Daoy (cell line): ENCODE measurements around a stretch of chr15.

DNA sequence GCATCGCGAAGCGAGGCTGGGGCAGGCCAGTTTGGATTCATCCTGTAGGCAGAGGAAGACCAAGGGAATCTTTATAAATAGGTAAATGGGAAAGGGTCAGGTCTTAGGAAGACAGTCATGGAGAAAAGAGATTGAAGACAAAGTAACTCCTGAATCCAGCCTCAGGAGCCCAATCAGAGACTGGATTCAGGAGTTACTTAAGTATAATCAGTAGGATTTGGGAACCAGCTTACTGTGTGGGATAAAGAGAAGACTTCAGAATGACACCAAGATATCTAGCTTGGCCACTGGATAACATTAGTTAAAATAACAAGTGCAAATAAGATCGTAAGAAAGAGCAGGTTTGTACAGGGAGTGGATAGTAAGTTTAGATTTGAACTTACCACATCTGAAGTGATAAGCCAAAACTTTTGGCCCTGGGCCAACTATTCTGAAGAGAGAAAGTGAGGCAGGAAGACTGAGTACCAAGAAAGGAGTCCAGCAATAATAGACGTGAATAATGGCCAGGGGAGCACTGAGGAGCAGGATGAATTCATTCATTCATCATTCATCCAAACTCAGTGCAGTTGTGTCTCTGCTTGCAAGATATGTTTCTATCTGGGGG lies 122.8 kb downstream of the PDE8A start:
- RAMPAGE, long total RNA: no peak

DNA sequence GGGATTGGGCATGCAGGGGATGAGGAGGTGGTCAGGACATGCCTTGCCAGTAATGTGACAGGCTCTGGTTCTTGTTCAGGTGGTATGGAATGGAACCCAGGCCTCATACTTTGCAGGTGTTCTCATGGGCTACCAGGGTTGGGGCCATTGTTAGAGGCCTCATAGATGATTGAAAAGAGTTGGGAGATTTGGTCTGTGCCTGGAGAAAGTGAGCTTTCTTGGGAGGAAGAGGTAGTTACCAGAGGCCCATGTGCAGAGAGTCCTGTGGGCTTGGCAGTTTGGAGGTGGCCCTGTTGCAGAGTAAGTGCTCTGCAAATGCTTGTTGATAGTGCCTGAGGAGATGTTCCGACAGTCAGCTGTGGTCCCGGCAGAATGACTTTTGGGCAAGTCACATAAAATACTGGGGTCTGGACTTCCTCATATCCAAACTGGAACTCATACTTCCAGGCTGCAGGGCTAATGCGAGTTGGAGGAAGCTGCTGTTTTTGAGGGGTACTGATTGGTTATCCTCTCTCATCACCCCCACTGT lies 123.5 kb downstream of the PDE8A start:
- RAMPAGE, long total RNA: no peak

GRCh38 chr15:85296772-85297305 lies 83.6 kb upstream of the AKAP13 start:
- RAMPAGE, long total RNA: no peak

DNA sequence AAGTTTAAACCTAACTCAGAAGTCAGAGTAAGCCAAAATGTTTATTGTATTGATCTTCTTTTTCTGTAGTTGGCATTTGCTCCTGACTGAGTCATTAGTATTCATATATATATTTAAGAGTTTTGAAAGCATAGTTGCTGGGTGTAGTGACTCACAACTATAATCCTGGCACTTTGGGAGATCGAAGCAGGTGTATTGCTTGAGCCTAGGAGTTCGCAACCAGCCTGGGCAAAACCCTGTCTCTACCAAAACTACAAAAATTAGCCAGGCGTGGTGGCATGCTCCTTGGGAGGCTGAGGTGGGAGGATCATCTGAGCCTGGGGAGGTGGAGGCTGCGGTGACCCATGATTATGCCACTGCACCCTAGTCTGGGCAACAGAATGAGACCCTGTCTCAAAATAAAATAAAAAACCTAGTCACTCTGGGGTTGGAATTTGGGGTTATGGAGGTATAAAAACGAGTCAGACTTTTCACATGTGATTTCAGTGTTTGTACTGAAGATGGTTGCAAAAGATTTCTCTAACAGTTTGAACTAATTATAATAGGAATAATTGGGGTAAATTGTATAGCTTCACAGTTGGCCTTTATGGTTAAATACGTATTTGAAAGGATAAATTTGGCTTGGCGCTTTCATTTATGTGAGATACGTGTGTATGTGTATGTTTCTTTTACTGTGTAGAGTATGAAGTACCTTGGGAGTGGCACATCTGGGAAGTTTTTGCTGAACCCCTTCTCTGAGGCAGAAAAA lies 198.4 kb downstream of the KLHL25 start:
- RAMPAGE, long total RNA: no peak

DNA sequence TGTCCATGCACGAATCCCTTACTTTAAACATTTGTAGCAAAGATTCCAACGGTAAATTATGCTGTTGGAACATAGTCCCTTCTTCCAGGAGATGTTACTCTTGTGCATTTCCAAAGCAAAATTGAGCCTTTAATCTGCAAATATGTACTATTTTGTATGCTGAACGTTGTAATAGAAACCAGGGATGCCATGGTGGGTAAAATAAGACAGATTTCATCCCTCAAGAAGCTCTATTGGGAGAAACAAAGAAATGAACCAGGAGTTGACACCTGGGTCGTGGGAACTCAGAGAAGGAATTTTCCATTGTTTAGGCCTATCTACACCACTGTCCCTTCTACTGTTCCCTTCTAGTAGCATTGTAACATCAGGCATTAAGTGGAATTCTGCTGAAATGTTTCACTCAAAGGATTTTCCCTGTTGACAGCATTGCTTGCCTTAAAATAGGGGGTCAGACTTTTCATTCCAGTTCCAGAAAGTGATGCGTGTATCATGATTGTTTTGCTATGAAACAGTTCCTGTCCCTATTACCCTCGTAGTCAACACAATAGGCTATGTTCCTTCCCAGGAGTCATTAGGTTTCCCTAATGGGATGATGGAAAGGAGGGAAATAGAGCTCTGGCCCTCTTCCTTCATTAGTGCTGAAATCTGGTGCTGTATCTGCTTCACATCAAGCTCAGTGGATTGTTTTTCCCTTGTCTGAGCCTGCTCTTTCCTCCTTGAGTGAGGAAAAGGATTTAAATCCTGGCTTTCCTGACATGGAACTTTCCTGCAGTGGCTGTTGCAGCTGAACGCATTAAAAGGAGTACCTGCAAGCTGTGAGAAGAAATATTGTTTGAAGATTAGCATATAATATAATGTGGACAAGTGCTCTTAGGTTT lies 196.0 kb downstream of the KLHL25 start:
- RAMPAGE, long total RNA: no peak

DNA sequence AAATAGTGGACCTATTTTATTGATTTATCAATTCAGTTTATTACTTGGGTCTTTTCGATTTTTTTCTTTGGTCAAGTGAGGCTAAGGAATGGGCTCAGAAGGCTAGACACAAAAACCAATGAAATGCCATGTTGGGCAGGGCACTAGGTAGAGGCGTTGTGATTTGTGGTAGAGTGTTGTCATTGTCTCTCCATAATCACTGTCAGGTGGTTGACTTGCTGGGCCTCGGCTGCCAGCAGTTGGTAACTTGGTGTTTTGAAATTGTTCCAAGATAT lies 173.7 kb downstream of the KLHL25 start:
- RAMPAGE, long total RNA: no peak

- RAMPAGE, long total RNA: no peak
These were observed 171.1 kb downstream of the KLHL25 start for GRCh38 chr15:85623308-85624306.

DNA sequence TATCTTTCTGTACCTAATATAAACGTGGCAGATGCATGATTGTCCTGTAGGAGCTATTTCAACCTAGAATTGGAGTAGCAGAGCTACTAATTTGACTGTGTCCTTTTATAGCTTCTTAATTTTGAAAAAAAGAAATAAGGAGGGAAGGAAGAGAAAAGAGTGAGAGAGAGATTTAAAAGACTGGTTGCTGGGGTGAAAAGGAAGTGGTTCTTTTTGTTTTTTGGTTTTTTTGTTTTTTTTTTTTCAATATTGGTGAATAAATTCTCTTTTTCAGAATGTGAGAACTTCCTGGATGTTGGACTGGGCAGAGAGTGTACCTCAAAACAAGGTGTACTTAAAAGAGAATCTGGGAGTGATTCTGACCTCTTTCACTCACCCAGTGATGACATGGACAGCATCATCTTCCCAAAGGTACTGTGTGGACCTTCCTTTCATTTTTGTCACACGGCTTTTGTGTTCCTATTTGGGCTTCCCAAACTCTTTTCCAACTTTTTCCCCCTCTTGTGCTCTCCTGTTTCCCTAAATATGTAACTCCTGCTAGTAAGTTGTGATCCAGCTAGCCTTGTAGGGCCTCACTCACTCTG lies 149.1 kb downstream of the KLHL25 start:
- RAMPAGE, long total RNA: no peak

DNA sequence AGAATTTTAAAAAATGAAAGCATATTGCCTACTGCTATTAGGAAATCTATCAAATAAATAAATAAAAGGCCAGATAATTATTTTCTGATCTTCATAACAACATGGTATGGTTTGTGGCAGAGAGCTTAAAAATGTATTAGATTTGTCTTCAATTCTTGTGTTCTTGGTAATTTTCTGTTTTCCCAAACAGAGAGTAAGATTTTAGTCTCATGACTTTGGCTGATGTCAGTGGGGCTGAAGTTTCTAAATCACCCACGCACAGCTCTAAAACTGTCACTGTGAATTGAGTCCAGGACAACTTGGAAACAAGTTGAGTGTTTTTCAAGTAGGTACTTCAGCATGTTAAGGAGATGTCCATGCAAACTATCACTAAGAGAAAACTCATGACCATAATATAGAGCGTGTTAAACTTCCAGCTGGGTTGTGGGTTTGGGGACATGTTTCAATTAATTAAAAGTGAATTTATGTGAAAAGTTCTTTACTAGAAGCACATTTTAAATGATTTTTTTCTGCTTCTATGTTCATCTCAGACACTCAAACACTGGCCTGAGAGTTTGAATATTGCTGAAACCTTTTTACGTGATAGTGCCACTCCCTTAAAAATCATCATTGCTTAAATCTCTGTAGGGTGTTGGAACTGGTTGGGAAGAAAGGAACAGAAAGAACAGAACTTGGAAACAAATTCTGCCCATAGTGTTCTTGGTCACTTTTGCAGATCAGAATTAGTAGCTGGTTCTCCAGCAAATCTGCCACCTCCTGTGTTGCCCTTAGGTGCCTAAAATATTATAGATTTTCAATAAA lies 89.9 kb downstream of the KLHL25 start:
- RAMPAGE, long total RNA: no peak

DNA sequence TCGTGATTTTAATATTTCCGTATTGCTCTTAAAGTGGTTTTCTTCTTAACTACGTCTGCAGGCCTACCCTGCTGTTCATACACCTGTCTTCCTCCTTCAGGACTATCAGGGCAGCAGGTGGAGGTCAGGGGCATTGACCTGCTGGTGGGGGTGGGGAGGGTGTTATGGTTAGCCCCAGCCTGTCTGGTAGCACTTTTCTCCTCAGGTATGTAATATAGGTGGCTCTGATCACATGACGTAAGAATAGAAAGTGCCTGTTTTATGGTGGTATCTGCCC lies 86.4 kb downstream of the KLHL25 start:
- RAMPAGE, long total RNA: no peak

DNA sequence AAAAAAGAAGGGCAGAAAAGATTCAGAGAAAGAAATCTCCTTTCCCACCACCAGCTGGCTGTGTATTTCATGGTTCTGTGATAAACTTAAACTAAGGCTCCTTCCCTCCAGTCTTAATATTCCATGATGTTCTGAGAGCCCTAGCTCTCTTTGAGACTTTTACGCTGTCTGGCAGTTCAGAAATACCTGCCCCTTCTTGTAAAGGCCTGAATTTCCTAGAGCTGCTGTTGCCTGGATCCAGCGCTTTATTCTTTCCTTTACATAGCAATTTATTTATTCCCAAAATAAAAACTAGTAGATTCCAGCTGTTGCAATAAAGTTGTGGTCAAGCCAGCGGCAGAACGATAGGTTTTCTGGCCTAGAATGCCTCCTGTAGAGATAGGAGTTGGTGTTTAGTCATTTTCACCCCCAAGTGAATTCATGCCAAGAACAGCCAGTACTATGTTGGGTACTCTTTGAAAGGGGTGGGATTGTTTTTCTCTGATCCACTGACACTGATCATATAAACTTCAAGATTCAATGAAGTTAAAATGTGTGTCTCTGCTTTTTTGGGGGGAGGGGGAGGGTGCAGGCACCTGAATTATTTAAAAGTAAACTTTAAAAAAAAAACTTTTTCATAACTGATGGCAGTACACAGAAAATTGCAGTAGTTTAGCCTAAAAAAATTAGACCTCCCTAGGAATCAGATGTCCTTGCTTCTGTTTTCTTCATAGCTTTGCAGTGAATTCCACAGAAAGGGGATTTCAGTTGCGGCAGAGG lies 69.7 kb downstream of the KLHL25 start:
- RAMPAGE, long total RNA: no peak

DNA sequence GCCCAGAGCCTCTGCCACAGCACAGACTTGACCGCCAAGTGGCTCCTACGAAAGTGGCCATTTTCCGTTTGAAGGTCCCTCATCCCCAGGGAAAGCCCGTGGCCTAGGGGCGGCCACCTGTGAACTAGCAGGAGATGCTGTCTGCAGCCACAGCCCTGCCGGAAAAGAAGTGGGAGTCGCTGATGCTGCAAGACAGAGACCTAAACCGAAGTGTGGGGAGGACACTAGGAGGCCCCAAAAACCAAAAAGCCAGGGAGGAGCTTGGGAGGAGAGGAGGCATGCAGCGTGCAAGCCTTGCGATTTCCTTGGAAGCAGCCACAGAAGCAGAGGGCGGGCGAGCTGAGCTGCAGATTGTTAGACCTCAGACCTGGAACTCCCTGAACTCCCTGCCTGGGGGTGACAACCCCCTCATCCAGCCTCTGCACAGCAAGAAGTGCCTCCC lies 43.9 kb downstream of the KLHL25 start:
- RAMPAGE, long total RNA: no peak

GRCh38 chr15:85757553-85757803 lies 37.2 kb downstream of the KLHL25 start:
- RAMPAGE, long total RNA: no peak

GRCh38 chr15:85838634-85839269 lies 44.0 kb upstream of the KLHL25 start:
- RAMPAGE, long total RNA: no peak

- RAMPAGE, long total RNA: no peak
These were observed 988 bp downstream of the NTRK3 start for GRCh38 chr15:88255594-88255907.

DNA sequence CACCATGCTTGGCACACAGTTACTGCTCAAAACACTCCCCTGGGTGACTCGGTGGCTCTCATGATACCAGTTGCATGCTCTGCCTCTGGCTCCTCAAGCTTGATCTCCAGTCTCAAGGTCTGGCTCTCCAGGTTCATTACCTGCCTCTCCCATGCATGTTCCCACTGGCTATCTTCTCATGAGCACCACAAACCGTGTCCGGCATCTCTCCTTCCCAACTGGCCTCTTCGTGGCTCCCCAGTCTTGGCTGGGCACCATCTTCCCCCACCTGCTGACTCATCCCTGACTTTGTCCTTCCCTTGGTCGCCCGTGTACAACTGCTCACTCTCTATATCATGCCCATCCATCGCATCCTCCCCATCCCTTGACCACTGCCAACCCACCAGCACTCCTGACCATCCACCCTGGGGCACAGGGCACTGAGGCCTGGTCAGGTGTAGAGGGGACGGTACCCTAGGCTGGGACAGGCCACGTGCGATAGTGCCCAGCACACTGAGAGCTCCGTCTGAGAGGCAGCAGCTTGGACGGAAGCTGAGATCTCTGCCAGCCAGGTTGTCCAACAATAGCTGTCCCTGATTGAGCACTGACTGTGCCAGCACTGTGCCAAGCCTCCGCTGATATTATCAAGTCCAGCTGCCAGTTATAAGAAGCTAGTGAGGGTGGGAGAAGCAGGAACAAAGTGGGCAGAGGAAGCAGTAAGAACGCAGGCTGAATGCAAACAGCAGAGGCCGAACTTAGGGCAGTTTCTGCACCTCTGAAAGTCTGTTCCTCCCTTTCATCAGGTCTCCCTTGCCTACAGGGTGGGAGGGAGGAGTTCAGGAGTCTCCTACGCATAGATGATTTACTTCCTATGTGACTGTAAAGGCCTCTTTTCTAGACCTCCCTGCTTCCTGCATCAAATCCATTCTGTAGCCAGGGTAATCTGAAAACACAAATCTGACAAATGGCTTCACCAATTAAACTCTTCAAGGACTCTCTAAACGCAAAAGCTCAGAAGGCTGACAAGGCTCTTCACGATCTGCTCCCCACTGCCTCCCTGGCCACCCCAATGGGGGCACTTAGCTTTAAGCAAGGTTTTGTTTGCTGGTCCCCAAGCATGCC lies 29.6 kb downstream of the MRPS11 start:
- RAMPAGE, long total RNA: no peak

GRCh38 chr15:88623067-88623612 lies 2.0 kb downstream of the AEN start:
- RAMPAGE, long total RNA: no peak

DNA sequence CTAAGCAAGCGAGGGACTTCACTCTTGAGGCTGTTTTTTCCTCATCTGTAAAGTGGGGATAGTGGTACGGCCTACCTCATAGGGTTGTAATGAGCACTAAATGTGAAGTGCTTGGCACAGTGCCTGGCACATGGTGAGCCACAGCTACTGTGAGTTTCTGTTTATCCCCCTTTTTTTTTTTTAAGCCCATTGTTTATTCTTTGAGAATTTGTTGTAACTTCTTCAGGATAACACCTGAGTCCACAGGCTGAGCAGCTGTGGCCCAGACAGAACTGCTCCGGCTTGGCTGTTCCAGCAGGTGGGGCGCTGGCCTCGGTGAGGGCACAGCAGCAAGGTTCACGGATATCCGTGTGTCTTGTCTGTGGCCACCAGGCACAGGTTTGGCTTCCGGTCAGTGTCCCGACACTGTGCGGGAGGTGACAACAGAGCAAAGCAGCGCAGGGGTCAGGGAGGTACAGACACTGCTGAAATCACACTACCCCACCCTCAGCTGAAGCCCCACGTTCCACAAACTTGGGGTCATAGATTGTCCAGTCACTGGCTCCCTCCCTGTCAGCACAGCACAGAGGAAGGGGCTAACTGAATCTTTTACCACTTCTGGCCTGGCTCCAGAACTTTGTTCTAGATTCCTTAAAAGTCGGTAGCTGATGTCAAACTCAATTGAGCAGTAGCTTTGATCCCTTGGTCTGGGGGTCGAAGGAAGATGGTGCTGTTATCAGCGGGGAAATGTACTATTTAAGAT lies 7.2 kb upstream of the ISG20 start:
- RAMPAGE, long total RNA: no peak

DNA sequence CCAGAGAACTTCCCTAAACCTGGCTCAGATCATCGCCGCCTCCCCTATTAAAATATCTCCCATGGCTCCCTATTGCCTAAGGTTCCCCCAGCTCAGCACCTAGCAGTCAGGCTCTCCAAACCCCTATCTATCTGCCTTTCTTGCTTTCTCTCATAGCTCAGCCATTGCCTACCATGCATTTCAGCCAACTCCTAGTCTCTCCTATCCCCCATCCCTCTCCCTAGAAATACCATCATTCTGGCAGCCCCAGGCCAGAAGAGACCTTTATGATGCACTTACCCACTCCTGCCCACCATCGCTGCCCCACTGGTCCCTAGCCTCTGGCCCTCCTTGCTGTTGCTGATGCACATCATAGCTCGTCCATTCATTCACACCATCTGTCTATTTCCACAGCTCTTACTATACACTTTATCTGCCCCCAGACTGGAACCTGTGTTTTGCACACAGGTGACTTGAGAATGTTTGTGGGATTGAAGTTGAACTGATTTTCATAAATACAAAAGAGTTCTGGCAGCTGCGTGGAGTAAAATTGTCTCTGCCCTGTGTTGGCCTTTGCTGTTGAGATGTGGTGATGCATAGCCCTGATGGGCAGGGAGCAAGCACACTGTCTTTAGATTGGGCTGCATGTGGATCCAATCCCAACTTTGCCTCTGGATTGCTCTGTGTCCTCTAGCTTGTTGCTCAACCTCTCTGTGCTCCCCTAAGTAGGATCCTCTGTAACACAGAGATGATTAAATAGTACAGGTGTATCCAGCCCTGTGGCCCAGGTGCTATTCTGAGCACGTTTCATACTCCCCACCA lies 6.9 kb downstream of the ISG20 start:
- RAMPAGE, long total RNA: no peak

GRCh38 chr15:88990084-88990687 lies 77.0 kb upstream of the MFGE8 start:
- RAMPAGE, long total RNA: no peak